Subcutaneous adipose tissue (tissue), 3 donors: ENCODE measurements around the gene C9orf78.

GRCh38 chr9:129495106-129496057 lies 125.5 kb downstream of the C9orf50 start:
- PRO-cap = bidirectional peak, plus-strand start at chr9:129495494, minus-strand start at chr9:129495358
- RAMPAGE, long total RNA, 3 experiments = no peak in any of the 3 experiments

DNA sequence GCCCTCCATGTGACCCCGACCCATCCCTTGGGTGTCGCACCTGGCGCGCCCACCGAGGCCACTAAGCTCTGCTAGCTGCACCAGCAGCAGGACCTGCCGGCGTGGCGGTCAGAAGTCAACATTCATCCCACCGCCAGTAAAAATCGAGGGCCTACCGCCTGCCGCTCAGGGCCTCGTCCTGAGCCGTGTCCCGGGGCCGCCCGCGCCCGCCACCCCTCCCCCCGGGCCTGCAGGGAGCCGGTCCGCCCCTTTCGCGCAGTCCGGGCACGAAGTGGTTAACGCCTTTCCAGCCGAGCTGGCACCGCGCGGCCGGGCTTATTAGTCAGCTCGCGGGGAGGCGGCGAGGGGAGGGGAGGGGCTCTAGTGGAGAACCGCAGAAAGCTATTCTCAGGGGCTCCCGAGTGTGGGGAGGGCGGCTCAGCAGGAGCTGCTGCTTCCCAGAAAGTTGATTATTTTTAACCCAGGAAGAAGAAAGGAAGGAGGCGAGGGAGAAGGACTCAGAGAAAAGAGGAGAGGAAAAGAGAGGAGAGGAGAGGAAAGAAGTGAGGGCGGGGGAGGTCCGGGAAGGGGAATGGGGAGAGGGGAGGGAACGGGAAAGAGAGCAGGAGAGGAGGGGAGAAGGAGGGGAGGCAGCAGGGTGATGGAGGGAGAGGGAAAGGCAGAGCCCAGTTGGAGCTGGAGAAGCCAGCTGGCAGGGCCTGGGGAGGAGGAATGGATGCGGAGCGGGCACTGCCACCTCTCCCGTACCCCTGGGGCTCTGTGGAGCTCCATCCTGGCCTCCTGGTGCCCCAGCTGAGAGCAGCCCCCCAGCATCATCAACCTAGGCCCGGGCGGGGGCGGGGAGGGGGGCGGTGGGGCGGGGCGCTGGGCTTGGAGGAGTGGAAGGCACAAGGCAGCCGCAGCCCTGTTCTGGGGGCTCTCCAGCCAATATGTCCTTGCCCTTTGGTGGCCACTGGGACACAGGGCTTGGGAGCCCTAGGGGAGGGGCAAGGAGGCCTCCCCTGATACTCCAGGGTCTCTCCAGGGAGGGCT lies 124.1 kb downstream of the C9orf50 start:
- PRO-cap = bidirectional peak, plus-strand start at position 390 of the sequence, minus-strand start at position 190 of the sequence; bidirectional peak, plus-strand start at position 668 of the sequence, minus-strand start at position 573 of the sequence; bidirectional peak, plus-strand start outside the sequence, minus-strand start at position 784 of the sequence
- RAMPAGE, long total RNA, 3 experiments = no peak in any of the 3 experiments

DNA sequence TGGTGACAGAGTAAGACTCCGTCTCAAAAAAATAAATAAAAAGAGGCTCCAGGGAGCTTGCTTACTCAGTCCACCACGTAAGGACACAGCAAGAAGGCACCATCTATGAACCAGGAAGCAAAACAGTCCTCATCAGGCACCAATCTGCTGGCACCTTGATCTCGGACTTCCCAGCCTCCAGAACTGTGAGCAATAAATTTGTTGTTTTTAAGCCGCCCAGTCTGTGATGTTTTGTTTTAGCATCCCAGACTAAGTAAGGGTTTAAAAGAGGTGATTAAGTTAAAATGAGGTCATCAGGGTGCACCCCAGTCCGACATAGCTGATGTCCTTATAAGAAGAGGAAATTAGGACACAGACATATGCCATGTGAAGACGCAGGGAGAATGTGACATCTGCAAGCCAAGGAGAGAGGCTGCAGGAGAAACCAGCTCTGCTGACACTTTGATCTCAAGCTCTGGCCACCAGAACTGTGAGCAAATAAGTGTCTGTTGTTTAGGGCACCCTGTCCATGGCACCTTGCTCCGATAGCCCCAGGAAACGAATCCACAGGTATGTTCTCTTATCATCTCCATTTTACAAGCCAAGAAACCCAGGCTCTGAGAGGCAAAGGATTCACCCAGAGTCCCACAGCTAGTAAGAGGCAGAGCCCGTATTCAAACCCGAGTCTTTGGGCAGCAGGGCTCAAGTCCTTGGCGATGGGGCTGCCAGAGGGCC lies 45.7 kb downstream of the C9orf50 start:
- PRO-cap = no peak
- RAMPAGE, long total RNA, 3 experiments = no peak in any of the 3 experiments

DNA sequence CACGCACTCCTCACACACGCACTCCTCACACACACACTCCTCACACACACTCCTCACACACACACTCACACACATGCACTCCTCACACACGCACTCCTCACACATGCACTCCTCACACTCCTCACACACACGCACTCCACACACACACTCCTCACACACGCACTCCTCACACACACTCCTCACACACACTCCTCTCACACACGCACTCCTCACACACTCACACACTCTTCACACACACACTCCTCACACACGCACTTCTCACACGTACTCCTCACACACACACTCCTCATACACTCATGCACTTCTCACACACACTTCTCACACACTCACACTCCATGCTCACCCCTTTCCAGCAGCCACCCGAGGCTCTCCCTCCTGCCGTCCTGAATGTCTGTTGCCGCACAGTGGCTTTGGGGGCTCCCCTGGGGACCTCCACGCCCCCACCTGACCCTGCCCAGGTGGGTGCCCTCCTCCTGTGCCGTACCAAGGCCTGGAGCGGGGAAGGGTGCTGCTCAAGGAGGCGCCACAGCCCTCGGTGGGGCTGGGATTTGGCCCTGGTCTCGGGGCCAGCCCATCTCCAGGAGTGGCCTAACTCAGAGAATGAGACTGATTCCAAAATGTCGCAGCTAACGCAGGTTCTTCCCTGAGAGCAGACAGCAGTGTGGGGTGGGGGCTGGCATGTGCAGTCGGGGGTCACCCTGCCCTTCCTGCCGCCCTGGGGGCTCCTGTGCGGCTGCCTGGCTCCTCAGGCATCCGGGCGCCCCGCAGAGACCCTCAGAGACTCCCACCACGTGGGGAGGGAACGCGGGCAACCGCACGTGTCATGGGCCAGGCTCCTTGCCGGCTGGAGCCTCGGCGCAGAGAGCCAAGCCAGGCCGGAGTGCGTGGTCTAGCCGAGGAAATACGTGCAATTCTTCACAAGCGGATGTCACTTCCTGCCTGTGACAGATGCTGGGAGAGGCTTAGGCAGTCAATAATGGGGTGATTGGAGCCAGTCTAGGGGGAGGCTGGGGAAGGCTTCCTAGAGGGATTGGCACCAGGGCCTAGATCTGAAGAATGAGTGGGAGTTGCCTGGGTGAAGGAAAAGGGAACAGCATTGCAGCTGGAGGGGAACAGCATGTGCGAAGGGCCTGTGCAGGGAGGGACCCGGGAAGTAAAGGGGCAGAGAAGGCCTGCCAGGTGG lies 44.3 kb downstream of the C9orf50 start:
- PRO-cap = unidirectional peak, minus-strand start at position 882 of the sequence
- RAMPAGE, long total RNA, 3 experiments = no peak in any of the 3 experiments

DNA sequence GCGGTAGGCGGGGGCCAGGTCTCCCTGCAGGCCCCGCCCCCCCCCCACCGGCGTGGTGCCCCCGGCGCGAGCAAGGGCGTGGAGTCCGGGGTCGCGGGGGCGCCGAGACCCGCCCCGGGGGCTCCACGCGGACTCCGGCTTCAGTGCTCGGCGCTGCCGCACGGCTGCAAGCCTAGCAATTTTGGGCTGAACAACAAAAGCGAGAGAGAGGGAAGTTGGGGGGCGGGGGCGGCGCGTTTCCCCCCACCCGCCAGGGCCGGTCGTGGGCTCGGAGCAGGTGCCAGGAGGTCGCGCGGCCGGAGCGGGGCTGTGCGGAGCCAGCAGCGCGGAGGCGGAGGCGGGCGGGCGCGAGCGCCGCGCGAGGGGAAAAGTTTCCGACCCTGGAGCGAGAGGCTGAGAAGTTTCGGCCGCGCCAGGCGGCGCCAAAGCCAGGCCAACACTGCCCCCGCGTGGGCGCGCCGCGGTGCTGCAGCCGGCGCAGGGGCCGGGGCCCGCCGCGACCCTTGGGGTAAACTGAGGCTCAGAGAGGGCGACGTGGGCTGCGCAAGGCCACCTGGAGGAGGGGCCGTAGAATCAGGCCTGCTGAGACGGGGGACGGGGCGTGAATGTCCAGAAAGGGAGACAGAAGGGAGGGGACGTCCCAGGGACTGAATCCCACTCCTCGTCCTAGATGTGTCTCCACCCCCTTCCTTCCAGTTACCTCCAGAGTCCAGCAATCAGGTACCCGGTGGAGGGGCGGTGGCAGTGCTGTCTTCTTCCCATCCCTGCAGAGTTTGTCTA lies 10.4 kb downstream of the C9orf50 start:
- PRO-cap = bidirectional peak, plus-strand start at position 47 of the sequence, minus-strand start outside the sequence
- RAMPAGE, long total RNA, 3 experiments = no peak in any of the 3 experiments

GRCh38 chr9:129619825-129620925 lies 726 bp downstream of the C9orf50 start:
- PRO-cap = unidirectional peak, plus-strand start at chr9:129619887
- RAMPAGE, long total RNA, 3 experiments = no peak in any of the 3 experiments

DNA sequence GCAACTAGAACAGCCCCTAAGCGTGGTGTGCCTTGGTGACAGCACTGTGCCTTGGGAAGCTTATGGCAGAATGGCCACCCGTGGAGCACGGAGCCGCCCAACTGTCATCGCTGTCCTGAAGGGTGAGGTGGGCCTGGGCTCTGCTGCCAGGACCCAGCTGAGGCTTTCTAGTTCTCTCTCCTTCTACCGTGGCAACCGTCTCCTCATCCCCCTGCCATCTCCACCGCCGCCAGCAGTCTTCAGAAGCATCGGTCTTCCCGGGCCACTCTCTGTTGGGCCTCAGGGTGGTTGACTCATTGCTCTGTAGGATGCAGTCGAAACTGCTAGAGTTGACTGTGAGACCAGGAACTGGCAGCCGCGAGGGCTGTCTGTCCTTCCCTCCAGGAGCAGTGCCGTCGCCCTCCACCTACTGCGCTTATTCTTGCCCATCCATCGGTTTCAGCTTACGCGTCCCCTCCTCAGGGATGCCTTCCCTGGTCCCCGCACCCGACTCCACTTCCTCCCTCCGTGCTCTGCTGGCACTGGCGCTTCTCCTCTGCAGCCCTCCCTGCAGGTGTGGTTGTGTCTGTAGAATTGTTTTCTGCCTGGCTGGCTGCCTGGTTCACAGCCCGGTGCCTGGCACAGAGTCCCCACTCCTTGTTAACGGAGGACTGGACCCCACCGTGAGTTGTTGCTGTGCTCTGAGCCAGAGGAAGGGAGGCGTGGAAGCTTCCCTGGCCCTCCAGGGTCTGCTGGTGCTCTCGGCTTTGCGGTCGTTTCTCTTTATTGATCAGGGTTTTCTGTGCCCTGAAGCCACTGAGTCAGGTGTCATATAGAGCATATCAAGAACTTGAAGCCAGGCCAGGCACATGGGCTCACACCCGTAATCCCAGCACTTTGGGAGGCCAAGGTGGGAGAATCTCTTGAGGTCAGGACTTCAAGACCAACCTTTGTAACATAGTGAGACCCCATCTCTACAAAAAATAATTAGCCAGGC lies 5.7 kb downstream of the NTMT1 start:
- PRO-cap = no peak
- RAMPAGE, long total RNA, 3 experiments = no peak in any of the 3 experiments

DNA sequence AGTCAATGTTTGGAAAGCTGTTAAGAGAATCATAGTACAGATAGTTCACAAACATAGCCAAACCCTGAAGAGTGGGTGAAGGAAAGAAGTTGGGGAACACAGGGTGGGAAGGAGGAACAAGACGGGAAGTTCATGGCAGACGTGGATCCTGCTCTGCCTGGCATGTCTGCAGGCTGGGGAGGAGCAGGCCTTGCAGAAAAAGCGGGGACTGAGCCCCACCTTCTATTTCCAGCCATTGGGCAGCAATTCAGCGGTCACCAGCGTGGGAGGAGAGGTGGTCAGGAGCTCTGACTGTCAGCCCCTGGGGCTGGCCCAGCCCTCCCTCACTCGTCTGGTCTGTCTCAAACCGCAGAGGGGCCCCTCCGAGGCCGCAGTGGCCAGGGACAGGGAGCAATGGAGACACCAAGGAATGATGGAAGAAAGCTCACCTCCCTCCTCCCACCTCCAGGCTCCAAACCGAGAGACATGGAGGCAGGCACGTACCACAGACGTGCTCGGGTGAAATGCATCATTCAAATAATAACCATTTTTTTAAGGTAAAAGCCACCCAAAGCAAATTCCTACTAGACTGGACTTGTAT lies 9.9 kb downstream of the PTGES start:
- PRO-cap = no peak
- RAMPAGE, long total RNA, 3 experiments = no peak in any of the 3 experiments

- PRO-cap = bidirectional peak, plus-strand start at chr9:129835431, minus-strand start at chr9:129835281
- RAMPAGE, long total RNA, 3 experiments = start-site peak on the plus strand in 1 of 3 experiments, at chr9:129835464-129835481 at its widest, 20 reads per replicate; start-site peak on the minus strand in 3 of 3 experiments, at chr9:129835233-129835286 at its widest, 1,457 to 1,963 reads per replicate
Measured at GRCh38 chr9:129834825-129835669, at the start of gene C9orf78. C9orf78 (minus strand) TSS chr9:129835275.

DNA sequence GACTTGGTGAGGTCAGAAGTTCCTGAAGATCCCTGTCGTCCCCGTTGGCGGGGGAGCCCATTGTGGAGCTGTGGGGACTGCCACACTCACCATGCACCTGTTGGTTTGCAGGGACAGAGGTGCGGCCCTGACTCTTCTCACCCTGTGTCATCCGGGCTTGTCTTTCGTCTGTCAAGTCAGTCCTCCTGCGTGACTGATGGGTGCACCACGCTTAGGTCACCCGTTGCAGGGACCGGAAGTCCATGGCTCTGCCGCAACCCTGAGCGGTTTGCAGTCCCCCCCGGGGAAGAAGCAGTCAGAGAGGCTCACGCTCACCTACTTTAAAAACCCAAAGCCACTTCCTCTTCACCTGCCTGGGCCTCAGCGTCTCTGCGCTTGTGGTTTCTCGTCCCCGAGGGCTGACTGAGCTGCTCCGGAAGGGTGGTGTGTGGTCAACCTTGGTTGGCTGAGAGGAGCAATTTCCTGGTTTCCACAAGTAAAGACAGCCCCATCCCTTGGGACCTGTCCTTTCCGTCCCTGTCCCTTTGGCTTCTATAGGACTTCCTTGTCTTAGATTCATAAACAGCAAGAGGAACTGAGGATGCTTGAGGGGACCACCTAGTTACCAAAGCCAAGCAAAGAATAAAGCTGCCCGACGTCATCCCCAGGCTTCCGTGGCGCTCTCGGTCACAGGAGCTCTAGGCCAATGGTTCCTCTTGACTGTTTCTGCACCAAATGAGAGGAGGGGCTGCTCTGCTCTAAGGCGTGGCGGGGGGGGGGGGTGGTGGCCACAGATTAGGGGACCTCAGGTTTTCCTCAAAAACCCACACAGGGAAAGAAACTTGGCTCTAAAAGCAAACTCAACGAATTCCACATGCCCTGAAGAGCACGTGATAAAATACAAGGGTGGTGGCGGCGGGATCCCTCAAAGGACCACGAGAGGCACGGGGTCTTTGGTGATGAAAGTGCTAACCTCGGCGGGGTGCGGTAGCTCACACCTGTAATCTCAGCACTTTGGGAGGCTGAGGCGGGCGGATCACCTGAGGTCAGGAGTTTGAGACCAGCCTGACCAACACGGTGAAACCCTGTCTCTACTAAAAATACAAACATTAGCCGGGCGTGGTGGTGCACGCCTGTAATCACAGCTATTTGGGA lies 53.4 kb downstream of the USP20 start:
- PRO-cap = no peak
- RAMPAGE, long total RNA, 3 experiments = no peak in any of the 3 experiments

GRCh38 chr9:129908749-129909167 lies 73.5 kb downstream of the USP20 start:
- PRO-cap = no peak
- RAMPAGE, long total RNA, 3 experiments = no peak in any of the 3 experiments

GRCh38 chr9:129938349-129938785 lies 103.1 kb downstream of the USP20 start:
- PRO-cap = no peak
- RAMPAGE, long total RNA, 3 experiments = no peak in any of the 3 experiments

DNA sequence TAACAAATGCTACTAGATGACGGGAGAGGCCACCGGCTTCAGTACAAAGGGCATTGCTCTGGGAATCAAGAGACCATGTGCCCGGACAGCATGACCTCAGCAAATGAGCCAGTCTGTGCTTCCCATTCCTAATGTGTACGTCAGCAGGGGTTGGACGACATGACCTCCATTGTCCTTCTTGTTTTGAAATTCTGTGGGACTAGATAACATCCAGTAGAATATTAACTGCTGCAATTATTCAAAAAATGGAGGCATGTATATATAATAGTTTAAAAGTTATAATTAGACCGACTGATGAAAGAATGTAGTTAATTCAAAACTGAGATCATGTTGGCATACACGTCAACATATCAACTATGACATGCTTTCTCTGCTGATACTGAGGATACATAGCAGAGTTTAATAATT lies 61.4 kb downstream of the FNBP1 start:
- PRO-cap = no peak
- RAMPAGE, long total RNA, 3 experiments = no peak in any of the 3 experiments

GRCh38 chr9:130030742-130031122 lies 12.3 kb downstream of the FNBP1 start:
- PRO-cap = no peak
- RAMPAGE, long total RNA, 3 experiments = no peak in any of the 3 experiments

DNA sequence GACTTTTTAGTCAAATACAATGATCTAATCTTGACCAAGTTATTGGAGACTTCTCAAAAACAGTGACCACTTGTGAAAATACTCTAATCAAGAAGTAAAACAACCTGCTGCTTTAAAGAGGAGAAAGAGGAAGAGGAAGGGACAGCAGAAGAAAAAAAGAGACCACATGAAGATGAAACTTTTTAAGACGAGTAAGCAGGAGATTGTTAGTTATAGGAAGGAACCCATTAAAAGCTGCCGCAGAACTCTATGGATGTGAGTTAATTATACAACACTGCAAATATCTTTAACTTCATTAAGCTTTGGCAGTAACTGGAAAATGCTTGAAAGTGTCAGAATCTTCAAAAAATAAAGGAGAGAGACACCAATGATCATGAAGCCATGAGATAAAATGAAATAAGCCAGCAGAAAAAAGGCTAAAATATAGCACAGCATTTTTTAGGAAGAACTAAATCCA lies 2.4 kb upstream of the FNBP1 start:
- PRO-cap = bidirectional peak, plus-strand start at position 209 of the sequence, minus-strand start at position 85 of the sequence
- RAMPAGE, long total RNA, 3 experiments = no peak in any of the 3 experiments

DNA sequence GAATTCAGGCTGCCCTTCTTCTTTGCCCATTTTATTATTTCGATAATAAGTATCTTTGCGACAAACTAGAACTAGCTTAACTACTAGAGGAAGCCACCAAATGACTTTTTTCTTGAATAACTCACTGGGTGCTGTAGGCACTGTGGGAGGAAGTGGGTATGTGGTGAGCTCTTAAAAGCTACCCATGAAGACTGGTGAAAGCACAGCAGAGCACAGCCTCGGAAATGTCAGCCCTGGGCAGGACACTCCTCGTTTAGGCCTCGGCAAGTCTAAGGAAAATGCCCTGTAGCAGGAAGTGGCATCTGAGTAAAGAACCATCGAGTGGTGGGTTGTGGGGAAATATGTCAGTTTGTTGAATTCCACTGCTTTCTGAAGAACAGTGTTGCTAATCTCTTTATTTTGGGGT lies 44.0 kb upstream of the NCS1 start:
- PRO-cap = no peak
- RAMPAGE, long total RNA, 3 experiments = no peak in any of the 3 experiments

DNA sequence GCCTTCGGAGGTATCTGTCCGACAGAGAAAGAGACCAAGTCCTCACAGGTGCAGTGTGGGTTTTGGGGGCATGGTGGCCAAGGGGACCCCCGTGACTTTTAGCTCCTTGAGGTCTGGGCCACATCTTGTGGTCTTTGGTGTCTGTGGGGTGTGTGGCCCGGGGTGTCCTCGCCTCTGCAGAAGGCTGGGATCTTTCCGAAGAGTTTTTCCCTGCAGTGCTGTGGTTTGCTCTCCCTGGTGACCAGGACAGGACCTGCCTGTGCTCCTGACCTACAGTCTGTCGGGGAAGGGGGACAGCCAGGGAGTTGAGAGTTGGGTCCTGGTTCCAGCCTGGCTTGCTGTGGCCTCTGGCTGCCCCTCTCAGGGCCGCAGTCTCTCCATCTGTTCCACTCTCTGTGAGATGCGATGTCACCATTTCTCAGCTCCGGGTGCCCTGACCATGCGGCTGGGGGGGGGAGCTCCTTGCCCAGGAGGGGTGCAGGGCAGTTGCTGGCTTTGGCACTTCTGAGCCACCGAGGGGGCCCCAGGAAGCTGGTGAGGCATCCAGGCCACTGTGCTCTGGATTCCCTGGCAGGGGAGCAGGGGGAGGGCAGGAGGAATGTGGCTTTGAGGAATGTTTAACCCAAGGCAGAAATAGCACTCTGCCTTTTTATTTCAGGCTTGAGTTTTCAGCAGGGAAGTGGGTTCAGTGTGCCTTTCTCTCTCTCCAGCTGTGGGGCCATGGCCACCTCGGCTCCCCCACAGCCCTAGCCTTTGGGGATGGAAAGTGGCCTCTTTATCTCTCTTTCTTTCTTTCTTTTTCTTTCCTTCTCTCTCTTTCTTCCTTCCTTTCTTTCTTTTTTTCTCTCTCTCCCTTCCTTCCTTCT lies 10.9 kb downstream of the NCS1 start:
- PRO-cap = no peak
- RAMPAGE, long total RNA, 3 experiments = no peak in any of the 3 experiments

- PRO-cap = no peak
- RAMPAGE, long total RNA, 3 experiments = no peak in any of the 3 experiments
Measured at GRCh38 chr9:130214382-130214914, 42.2 kb downstream of the NCS1 start.

DNA sequence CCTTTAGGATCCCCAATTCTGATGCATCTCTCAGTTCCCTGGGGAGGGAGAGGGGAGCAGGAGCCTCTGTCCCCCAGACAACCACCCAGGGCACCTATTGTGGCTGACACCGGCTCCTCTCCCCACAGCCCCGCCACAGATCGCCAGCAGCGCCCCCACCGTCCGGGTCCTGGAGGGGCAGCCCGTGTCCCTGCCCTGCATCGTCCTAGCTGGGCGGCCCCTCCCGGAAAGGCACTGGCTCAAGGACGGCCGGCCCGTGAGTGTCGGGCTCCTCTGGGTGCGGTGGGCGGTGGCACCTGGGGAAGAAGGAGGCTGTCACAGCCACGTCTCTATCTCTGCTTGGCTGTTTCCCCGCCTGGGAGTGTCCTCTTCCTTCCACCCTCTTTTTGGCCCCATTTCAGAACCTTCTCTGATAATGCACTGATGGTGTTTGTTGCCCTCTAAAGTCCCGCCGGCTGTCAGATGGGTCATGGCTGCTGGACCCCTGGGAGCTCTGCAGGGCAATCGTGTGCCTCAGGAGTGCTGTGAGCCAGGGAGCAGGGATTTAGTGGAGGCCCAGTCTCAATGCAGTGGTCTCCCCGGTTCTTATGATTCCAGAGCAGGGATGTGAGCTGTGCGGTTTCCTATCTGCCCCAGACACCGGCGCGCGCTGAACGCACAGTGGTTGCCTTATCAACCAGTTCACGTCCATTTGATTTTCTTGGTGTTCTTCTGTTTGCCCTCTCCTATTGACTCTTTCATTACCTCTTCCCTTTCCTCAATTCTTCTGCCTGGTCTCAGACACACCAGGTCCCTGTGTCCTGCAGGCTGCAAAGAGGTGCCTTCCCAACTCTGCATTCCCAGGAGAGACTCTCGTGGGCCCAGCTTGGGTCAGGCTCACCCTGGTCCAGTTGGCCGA lies 55.3 kb downstream of the HMCN2 start:
- PRO-cap = bidirectional peak, plus-strand start at position 234 of the sequence, minus-strand start at position 265 of the sequence
- RAMPAGE, long total RNA, 3 experiments = no peak in any of the 3 experiments

DNA sequence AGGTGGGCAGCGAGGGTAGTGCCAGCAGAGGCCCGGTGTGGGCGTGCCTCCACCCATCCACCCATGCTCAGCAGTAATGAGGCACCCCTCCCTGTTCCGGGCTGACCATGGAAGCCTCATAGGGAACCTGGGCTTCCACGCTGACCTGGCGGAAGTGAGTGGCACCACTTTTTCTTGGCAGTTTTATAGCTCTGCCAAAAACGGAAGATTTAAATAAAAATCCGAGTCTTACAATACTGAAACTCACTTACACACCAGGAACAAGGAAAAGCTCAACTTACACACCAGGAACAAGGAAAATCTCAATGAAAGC lies 30.6 kb upstream of the ASS1 start:
- PRO-cap = no peak
- RAMPAGE, long total RNA, 3 experiments = no peak in any of the 3 experiments